Caco-2 (cell line): Measurements from ENCODE around the gene GRM1.

GRCh38 chr6:144264721-144265304, 20.3 kb upstream of the UTRN start:
- PRO-cap = bidirectional peak, plus-strand start at chr6:144265180, minus-strand start at chr6:144265034
- RRBS = no CpG with 5 or more reads among the region's 6 CpGs

DNA sequence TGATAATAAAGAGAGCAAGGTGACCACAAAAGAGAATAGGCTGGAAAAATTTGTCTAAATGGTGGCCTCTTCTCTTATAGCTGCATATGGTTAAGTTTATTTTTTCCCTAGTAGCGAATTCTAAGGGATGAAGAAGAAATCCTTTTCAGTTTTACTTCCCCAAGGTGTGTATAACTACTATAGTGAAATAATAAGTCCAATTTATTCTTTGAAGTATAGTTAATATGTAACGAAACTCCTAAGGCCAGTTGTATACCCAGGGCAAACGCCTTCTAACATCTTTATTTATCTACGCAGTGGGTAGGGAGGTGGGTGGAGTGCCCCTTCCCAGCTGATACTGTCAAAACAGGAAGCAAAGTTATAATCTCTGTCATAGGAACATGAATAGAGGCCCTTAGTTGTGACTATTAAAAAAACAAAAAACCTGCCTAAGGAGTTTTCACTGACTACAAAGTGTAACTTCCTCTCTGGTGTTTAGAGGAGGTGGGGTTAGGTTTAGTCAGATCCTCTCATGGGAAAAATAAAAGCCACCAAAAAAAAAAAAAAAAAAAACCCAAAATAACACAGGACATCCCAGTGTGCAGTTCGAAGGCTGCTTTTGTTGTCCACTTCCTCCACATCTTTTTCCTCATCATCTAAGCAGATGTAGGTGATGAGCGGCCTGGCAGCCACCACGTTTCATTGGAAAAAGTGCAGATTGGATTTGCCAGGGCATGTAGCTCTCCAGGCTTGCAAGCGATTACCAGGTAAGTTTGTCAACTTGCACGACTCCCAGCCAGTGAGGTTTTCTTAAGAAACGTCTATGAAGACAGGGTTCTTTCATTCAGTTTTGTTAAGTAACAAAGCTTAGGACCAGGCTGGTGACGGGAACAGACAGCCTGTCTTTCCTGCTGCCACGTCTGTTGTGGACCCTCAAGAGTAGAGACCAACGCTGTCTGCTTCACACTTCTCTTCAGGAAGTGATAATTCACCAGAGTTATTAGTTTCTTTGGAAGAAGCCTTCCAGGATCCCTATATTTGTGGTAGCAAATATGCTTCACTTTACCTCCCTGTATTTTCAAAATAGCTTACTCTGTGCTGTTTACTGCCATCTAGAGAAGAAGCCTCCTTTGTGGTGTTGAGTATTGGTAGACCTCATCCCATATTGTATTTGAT, 58.8 kb downstream of the UTRN start:
- PRO-cap = no peak
- RRBS = no CpG with 5 or more reads among the region's 13 CpGs

GRCh38 chr6:144435813-144436175, 150.7 kb downstream of the UTRN start:
- PRO-cap = no peak
- RRBS = no CpG with 5 or more reads among the region's 4 CpGs

GRCh38 chr6:144624470-144625108, 339.5 kb downstream of the UTRN start:
- PRO-cap = no peak
- RRBS = no CpG with 5 or more reads among the region's 7 CpGs

DNA sequence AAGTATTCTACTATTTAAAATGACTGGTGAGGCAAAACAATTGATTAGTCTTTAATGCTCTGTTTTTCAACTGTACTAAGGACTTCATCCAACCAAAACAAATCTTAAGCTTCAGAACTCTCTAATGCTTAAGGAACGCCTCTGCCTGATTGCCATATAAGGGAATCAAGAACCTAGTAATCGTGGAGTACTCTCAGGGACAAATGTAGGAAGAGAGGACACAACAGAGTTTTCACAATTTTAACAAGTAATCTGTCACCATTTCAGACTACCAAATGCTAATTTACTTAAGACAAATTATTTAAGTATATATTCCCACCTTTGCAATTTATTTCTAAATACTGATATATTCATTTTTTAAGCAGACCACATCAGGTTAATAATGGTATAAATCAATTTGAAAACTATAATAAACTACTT, 16.0 kb downstream of the FBXO30 start:
- PRO-cap = no peak
- RRBS = no CpG with 5 or more reads among the region's 2 CpGs

DNA sequence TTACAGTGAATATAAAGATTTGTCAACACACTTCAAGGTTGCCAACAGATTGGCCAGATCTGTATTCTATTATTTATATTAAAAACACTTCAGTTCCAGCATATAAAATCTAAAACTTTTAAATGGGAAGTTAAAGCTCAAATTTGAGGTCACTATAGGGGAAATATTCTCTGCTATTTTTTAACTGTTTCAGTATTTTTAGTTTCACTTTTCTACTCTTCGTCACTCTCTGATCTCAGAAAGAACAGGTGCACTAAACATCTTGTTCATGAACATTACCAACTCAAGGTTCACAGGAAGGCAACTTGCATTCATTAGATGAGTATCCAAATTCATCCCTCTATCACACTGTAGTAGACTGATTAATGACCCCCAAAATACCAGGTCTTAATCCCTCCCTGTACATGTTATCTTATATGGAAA, 52.4 kb upstream of the FBXO30 start:
- PRO-cap = no peak
- RRBS = no CpG with 5 or more reads among the region's 1 CpG

- PRO-cap = no peak
- RRBS = no CpG with 5 or more reads among the region's 2 CpGs
Observed at GRCh38 chr6:145890461-145891148, 73.6 kb downstream of the SHPRH start.

DNA sequence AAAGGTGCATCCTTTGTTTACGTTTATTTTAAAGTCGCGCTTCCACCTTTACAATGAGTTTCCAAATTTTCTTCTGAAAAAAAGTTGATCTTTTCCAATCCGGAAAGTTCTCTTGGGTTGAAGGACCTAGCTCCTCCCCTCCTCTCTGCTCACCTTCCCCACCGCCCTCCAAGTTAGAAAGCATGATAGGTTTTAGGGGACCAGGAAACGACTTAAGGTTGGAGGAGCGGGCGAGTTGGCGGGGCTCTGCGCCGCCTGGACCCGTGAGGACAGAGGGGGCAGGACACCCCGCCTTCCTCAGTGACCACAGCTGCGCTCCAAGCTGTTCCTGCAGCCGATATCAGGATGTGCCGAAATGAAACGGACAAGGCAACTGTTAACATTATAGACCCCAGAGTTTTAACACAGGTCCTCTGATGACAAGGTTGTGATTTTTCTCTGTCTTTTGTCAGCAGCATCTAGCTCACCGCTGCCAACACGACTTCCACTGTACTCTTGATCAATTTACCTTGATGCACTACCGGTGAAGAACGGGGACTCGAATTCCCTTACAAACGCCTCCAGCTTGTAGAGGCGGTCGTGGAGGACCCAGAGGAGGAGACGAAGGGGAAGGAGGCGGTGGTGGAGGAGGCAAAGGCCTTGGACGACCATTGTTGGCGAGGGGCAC, at the start of gene GRM1:
Gene GRM1 (plus strand): TSS at position 320 of the 667 bp plus-strand sequence.
- PRO-cap = no peak
- RRBS = no CpG with 5 or more reads among the region's 29 CpGs

GRCh38 chr6:146434276-146434826, 109.3 kb upstream of the RAB32 start:
- PRO-cap = no peak
- RRBS = no CpG with 5 or more reads among the region's 45 CpGs

DNA sequence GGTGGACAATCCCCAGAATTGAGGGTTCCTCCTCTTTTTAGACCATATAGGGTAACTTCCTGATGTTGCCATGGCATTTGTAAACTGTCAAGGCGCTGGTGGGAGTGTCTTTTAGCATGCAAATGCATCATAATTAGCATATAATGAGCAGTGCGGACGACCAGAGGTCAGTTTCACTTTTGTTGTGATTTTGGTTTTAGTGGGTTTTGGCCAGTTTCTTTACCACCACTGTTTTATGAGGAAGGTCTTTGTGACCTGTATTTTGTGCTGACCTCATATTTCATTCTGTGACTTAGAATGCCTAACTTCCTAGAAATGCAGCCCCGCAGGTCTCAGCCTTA, 288.5 kb downstream of the ADGB start:
- PRO-cap = no peak
- RRBS = no CpG with 5 or more reads among the region's 4 CpGs

- PRO-cap = no peak
- RRBS = no CpG with 5 or more reads among the region's 5 CpGs
Observed at GRCh38 chr6:146889253-146889644, 290.5 kb downstream of the ADGB start.

DNA sequence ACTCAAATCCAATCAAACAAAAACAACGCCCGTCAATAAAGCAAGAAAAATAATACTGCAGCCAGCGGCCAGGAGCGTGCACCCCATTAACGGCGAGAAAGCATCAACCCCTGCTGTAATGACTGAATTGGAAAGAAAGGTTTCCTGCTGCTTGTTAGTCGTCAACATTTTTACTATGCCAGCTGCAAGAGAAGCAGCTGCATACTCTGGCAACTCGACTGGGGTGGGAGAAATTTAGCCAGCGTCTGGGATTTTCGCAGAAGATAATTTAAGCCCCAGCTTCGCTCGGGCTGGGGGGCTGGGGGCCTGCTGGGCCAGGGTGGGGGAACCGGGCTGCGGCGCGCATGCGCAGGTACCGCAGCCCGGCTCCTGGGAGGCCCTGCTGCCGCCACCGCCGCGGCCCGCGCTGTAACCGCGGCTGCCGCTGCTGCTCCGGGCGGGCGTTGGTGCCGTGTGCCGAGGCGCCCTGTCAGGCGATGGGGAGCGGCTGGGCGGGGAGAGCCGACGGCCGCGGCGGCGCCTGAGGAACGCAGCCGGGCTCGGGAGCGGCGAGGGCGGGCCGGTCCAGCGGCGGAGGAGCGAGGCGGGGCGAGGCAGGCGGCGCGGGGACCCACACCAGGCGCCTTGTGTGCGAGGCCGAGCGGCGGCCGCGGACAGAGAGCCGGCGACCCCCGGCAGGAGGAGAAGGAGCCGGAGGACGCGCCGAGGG, 714 bp upstream of the STXBP5 start:
- PRO-cap = bidirectional peak, plus-strand start at position 656 of the sequence, minus-strand start at position 405 of the sequence
- RRBS = 1% methylated on average over 37 of the region's 72 CpGs

GRCh38 chr6:147255916-147256821, 52.0 kb downstream of the STXBP5 start:
- PRO-cap = no peak
- RRBS = no CpG with 5 or more reads among the region's 5 CpGs

GRCh38 chr6:147260172-147261282, 56.3 kb downstream of the STXBP5 start:
- PRO-cap = no peak
- RRBS = no CpG with 5 or more reads among the region's 5 CpGs

DNA sequence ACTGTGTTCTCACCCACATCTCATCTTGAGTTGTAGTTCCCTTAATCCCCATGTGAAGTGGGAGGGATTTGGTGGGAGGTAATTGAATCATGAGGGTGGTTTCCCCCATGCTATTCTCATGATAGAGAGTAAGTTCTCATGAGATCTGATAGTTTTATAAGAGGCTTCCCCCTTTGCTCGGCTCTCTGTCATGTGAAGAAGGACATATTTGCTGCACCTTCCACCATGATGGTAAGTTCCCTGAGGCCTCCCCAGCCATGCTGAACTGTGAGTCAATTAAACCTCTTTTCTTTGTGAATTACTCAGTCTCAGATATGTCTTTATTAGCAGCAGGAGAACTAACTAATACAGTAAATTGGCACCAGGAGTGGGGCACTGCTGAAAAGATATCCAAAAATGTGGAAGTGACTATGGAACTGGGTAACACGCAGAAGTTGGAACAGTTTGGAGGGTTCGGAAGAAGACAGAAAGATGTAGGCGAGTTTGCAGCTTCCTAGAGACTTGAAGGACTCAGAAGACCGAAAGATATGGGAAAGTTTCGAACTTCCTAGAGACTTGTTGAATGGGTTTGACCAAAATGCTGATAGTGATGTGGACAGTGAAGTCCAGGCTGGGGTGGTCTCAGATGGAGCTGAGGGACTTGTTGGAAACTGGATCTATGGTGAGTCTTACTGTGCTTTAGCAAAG, 99.1 kb downstream of the STXBP5 start:
- PRO-cap = no peak
- RRBS = no CpG with 5 or more reads among the region's 6 CpGs

GRCh38 chr6:147317931-147318675, 113.9 kb downstream of the STXBP5 start:
- PRO-cap = no peak
- RRBS = no CpG with 5 or more reads among the region's 2 CpGs

DNA sequence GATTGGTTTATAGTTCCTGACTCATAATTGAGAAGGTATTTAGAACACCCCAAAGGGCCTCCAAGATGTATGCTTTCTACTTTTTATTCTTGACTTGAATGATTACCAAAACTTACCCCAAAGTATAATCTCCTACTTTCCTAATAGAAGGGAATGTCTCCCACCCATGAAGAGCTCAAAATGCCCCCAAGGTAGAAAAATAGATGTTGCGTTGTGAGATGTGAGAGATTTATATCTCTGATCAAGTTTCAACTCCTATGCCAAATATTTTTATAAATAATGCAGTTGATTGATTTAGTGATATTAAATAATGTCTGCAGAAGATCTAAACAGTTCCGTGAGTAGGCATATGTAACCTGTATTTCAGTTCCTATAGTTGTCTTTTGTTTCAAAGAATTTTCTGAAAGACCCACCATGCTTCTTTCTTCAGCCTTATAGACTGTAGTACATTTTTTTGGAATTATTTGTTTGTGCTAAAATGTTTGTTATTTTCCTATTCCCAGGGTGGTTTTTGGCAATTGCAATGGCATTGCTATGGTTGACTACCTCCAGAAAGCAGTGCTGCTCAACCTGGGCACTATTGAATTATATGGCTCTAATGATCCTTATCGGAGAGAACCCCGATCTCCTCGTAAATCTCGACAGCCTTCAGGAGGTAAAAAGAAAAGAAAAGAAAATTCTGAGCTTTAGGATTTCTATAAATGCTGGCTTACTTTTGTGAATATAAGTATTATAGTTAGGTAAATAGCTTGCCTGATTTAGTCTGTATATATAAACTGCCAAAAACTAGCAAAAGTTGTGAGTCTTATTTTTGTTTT, 122.6 kb downstream of the STXBP5 start:
- PRO-cap = no peak
- RRBS = no CpG with 5 or more reads among the region's 6 CpGs

- PRO-cap = no peak
- RRBS = no CpG with 5 or more reads among the region's 2 CpGs
Observed at GRCh38 chr6:147341430-147342516, 137.6 kb downstream of the STXBP5 start.

DNA sequence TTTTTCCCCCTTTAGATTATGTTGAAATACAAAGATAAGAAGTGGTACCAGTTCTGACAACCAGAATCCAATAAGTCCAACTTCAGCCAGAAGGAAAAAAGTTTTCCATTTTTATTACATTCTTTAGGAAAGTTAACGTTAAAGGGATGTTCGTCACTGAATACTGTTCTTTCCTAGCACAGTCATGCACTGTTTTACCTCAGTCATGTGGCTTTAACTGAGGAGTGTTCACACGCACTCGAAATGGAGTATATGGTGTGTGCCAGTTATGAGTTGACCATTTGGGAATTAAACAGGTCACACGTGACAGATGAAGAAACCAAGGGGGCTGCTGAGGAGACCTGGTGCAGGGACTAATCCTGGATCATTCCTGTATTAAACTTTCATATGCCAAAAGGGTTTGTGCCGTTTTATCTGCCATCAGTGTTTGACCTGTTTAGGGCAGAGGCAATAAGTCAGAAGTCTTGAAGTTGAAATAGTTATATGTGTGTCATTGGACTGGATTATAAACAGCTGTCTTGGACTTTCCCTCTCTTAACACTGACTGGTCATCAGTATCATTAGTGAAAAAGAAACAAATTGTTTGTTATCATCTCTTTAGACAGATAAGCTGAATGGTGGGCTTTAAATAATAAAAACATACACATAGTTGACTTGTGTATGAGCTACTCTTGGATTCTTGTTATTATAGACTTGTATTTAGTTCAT, 123.6 kb upstream of the SAMD5 start:
- PRO-cap = no peak
- RRBS = no CpG with 5 or more reads among the region's 6 CpGs

GRCh38 chr6:147565076-147565594, 56.6 kb downstream of the SAMD5 start:
- PRO-cap = no peak
- RRBS = no CpG with 5 or more reads among the region's 9 CpGs